Metastatic Breast Carcinoma in the Brain (tissue), 10 donors: ENCODE measurements around a stretch of chr3.

DNA sequence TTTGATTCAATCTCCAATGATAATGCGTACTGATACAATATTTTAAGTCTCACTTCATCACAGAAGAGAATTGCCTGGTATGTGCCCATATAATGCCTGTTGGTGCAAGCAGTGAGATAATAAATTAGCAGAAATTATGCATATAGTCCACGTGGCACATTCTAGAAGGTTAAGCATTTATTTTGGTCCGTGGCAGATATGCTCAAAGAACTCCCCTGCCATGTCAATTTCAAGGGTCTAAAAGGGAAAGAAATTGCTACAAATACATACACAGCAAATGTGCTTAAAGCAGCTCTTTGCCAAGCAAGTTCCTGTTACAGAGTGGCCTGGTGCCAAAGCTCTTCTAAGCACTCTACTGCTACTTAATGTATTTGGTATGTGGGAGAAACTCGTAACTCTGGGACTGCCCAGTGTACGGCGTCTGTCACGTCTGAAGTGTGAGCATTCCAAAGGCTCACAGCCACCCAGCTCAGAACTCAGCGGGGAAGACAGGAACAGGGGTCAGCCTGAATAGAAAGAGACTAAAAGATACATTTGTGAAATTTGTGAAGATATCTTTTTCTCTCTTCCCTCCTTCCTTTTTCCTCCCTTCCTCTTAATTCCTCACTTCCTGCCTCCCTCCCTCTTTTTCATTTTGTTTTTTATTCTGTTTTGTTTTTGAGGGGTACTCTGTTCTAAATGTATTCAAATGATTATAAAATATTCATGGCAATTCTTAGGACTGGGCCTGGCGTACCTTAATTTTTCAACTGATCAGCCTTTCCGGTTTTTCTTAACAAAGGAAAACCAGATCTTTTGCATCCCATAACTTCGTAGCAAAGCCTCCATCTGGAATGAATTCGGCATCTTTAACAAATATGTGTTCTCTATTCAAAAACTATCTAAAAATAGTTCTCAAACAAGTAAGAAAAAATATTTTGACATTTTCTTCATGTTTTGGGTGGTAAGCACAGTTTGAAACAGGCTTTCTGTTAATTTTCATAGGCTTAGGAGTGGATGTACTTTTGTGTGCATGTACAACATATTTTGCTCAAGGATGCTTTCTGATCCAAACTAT is 54.7 kb downstream of the RBMS3 start:
- PRO-cap, 10 experiments: peak in 7 of 10 experiments; most common plus-strand start position 483 of the sequence (in 4); most common minus-strand start position 316 of the sequence (in 1)

- PRO-cap, 10 experiments: no peak in any of the 10 experiments
Measured at GRCh38 chr3:29374654-29375158, 93.8 kb downstream of the RBMS3 start.

GRCh38 chr3:29515594-29516172 is 234.8 kb downstream of the RBMS3 start:
- PRO-cap, 10 experiments: no peak in any of the 10 experiments

DNA sequence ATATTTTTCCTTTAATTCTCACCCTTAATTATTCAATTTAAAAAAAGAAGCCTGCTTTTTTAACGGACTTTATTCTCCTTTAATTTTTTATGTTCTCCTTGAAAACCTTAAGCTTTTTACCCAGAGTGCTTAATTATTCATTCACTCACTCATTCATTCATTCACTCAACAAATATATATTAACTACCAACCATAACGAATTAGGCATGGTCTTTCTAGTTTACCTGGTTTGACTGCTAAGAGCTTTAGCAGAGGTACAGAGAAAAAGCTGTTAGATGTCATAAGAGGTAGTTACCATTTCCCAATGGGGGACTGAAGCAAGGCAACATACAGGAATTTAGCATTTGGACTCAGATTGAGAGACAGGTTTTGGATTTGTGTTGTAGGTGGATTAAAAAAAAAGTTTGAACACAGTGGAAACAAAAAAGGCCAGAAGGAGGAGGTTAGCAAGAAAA is 634.9 kb upstream of the TGFBR2 start:
- PRO-cap, 10 experiments: no peak in any of the 10 experiments

GRCh38 chr3:30519055-30519283 is 87.4 kb upstream of the TGFBR2 start:
- PRO-cap, 10 experiments: no peak in any of the 10 experiments

- PRO-cap, 10 experiments: no peak in any of the 10 experiments
Measured at GRCh38 chr3:30628315-30628837, 22.0 kb downstream of the TGFBR2 start.

DNA sequence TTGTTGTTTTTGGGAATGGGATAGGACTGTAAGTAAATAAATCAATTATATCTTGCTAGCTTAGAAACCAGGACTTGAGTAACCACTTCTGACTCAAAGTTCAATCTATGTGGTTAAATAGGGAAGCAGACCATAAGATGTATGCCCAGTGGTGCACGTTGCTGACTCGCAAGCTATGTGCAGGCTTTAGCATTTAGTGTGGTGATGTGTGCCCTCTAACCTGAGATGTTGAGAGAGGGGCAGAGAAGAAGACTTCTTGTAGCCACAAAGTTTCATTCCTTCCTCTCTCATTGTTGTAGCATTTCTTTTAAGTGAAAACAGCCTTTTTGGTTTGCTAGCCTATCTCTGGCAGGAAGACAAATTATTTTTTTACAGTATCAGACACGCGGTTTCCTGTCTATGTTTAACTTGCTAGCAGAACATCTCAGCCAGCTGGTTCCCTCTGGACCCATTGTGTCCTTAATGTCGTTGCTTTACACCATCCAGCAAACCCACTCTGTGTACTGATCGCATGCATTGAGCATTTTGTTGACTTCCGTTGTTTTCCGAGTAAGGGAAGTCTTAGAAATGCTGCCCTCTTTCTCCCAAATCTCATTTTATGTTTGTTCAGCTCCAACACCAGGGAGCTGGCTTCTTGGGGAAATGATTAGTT is 52.1 kb downstream of the TGFBR2 start:
- PRO-cap, 10 experiments: no peak in any of the 10 experiments

- PRO-cap, 10 experiments: no peak in any of the 10 experiments
Measured at GRCh38 chr3:31226184-31226624, 306.5 kb upstream of the STT3B start.

DNA sequence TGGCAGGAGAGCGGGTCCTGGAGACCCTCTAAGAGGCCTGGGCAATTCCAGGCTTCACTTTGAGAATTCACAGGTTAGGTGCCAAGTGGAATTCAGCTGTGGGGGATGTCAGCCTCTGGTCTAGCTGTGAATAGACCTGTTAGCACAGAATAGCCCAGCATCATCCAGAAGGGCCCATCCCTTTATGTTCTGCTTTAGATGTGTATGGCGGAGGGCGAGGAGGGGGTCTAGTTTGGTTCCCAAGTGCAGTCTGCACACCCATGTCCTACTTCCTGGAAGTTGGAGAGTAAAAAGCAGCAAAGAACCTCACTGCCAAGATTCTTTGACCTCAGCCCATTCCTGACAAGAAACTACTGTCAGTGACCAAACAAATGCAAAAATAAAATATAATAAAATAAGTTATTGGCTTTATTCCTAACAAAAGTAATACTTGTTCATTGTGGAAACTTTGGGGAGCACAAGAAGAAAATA is 7.9 kb downstream of the CMTM7 start:
- PRO-cap, 10 experiments: no peak in any of the 10 experiments

GRCh38 chr3:32428844-32429213 is 37.2 kb downstream of the CMTM7 start:
- PRO-cap, 10 experiments: no peak in any of the 10 experiments

DNA sequence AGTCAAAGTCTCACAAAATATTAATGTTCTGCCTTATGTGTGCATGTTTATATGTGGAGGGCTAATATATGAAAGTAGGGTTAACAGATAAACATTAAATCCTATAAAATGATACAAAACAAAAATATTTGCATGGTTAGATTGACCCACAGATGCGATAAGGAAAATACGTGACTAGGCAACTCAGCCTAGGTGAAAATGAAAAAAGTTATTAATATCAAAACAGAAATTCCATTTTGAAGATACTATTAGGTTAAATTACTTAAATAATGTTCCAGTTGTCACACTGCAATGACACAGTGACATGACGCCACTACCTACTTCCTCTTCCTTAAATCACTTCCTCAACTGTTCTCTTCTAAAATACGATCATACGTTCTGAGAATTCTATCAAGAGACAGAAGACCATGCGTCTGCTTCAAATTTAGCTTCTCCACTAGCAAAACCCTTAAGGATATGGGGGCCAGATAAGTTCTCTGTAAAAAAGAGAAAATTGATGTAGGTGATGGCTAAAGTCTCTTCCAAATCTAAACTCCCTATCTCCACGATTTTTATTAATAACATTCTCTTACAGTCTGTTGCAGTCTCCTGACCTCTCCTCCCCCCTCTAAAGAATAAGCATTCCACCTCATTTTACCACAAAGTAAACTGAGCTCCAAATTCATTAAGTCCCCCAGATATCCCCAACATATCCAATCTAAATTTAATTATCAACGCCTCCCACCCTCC is 18.2 kb downstream of the CMTM6 start:
- PRO-cap, 10 experiments: peak in 2 of 10 experiments; most common plus-strand start position 390 of the sequence (in 2)

DNA sequence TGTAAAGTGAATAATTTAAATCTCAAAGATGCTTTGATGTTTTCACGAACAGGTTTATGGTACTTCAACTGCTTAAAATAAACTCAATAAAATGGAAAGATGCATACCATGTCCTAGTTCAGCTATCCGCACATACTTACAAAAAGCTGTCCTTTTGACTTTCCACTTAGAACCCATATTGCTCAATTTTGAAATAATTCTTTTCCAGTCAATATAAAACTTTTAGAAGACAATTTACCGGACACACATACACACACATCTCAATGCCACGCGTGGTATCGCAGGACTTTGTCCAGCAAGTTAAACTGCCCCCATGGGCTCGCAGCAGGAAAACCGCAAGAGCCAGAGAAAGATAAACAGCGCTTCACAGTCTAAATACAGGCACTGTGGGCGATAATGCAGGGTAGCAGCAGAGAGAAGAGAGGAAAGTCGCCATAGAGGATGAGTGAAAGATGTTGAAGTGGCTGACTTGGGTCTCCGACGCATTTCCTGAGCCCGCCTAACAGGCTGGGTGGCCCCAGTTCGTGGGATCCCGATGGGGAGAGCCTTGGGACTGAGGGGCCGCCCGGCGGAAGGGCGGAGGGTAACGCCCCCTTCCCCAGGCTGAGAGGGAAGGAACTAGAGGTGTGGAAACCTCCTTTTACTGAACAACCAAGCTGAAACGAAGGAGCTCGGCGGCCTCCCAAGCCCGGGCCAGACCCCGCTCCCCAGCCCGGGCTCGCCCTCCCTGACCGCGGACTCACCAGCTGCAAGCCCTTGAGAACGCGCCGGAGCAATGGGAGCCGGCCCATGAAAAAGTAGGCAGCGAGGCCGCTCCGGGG is 577 bp downstream of the CMTM6 start:
- PRO-cap, 10 experiments: peak in 8 of 10 experiments; most common plus-strand start position 380 of the sequence (in 7); most common minus-strand start position 488 of the sequence (in 2)

GRCh38 chr3:32577462-32578163 is 7.0 kb upstream of the DYNC1LI1 start:
- PRO-cap, 10 experiments: no peak in any of the 10 experiments

DNA sequence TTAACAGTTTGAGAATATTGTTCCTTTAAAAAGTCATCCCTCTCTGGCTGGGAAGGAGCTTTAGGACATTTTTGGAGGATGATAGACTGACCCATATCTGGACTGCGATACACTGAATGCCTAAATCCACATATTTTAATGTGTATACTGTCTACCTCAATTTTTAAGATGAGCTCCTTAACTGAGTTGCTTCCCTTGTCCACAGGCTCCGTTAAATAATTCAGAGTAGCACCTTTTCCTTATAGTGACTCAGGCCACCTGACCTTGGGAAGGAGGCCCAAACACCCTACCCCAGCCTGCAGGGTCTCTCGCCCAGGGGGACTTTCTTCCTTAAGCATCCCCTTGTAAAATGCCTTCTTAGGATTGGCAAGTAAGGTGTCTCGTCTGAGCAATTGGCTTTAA is 3.3 kb downstream of the TRIM71 start:
- PRO-cap, 10 experiments: peak in 1 of 10 experiments; most common minus-strand start position 213 of the sequence (in 1)

DNA sequence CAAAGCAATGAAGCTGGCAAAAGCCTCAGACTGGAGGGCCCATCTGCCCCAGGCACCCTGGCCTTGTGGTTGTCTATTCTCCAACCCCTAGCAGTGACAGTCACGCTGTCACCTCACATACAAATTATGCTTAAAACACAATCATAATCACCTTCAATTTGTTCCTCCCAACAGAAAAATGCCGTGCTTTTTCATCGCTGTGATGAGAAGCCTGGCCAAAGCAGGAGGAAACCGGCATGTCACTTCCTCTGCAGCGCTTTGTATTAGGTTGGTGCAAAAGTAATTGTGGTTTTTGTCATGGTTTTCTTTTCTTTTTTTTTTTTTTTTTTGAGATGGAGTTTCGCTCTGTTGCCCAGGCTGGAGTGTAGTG is 41.8 kb downstream of the GLB1 start:
- PRO-cap, 10 experiments: no peak in any of the 10 experiments

GRCh38 chr3:33406723-33407052 is 33.5 kb downstream of the UBP1 start:
- PRO-cap, 10 experiments: no peak in any of the 10 experiments

- PRO-cap, 10 experiments: no peak in any of the 10 experiments
Measured at GRCh38 chr3:33438207-33438812, 1.9 kb downstream of the UBP1 start.

GRCh38 chr3:33855091-33855307 is 56.6 kb downstream of the PDCD6IP start:
- PRO-cap, 10 experiments: no peak in any of the 10 experiments

- PRO-cap, 10 experiments: no peak in any of the 10 experiments
Measured at GRCh38 chr3:33868661-33869257, 70.3 kb downstream of the PDCD6IP start.

DNA sequence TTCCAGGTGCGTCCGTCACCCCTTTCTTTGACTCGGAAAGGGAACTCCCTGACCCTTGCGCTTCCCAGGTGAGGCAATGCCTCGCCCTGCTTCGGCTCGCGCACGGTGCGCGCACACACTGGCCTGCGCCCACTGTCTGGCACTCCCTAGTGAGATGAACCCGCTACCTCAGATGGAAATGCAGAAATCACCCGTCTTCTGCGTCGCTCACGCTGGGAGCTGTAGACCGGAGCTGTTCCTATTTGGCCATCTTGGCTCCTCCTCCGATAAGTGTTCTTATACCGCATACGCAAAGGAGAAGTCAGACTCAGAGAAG is 620.4 kb downstream of the PDCD6IP start:
- PRO-cap, 10 experiments: no peak in any of the 10 experiments